Skeletal muscle satellite cell (primary cell): ENCODE results near the genes GPR171, GPR87 and P2RY13.

- CAGE, long polyA plus RNA, result no peak
These were observed 50.7 kb downstream of the TSC22D2 start for GRCh38 chr3:150458655-150459324.

DNA sequence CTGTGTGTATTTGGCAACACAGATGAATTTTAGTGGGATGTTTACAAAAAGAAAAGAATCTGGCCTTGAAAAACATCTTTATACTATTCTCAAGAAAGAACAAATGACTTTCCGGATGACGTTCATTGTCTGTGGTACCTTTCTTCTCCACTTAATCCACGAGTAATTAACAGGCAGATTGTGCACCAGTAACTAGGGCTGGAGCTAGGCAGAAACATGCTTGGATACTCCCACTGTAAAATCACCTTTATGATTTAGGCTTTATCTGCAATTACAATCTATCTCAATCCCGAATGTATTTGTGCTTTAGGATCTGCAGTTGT, 8.1 kb downstream of the SERP1 start:
- CAGE, long polyA plus RNA, result no peak

DNA sequence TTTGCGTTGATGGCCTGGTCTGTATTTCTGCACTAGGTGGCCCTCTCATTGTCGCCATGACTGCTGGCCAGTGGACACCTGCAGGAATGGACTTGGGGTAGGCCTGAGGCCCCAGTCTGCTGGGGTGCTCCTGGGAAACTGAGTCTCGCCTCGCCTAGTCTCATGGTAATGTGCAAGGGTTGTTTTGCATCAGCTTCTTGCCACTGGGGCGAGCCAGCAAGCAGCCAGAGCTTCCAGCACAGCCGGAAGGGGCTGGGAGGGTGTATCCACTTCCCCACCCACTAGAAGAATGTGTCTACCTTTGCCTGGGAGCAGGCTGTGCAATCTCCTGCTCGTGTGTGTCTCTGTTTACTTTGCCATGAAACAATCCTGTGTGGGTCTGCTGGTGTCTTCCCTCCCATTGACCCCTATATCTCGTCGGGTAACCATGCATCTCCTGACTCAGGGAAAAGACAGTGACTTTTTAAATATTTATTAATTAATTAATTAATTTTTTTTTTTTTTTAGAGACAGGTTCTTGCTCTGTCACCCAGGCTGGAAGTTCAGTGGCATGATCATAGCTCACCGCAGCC, 21.8 kb upstream of the ERICH6 start:
- CAGE, long polyA plus RNA, result no peak

DNA sequence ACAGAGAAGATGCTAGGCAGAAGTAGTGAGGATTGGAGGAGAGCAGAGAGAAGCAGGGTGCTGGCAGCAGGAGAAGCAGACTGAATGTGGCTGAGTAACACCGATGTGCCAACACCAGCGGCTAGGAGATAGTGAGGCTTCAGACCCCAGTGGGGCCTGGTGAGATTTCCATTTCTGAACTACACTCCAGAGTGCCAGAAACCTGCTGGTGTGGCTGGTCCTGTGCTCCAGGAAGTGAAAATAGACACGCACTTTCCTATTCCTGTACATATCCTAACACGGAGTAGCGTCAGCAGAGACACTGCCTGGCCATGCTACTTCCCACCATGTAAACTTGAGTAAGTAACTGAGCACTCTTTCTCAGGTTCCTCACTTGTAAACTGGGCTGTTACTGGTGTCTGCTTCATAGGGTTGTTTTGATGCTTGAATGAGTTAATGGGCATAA, 22.6 kb upstream of the ERICH6 start:
- CAGE, long polyA plus RNA, result no peak

DNA sequence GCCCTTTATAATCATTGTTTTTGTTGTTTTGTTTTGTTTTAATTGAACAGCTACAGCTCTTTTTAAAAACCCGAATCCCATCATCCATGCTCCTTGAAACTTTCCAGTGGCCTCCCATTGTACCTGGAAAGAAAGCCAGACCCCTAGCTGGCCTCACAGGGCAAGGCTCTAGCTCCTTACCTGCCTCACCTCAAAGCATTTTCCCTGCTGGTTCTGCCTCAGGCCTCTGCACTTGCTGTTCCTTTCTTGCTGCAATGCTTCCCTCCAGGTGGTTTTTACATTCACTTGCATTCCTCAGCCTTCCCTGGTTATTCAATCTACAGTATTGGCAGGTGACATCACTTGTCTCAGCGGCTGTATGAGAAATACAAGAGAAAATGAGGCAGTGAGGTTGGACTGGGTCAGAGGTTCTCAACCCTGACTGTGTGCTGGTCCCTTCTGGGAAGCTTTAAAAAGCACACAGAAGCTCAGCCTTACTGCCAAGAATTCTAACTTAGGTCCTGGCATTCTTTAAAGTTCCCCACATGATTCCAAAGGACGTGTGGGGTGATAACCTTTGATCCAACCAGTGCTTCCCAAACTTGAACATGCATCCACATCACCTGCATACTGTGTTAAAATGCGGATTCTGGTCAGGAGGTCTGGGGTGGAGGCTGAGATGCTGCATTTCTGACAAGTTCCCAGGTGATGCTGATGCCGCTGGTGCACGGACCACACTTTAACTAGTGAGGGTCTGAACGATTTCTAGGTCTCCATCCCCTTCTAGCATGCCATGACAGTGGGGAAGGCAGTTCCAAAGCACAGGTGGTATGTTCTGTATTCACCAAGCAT, 26.6 kb downstream of the SIAH2 start:
- CAGE, long polyA plus RNA, result no peak

DNA sequence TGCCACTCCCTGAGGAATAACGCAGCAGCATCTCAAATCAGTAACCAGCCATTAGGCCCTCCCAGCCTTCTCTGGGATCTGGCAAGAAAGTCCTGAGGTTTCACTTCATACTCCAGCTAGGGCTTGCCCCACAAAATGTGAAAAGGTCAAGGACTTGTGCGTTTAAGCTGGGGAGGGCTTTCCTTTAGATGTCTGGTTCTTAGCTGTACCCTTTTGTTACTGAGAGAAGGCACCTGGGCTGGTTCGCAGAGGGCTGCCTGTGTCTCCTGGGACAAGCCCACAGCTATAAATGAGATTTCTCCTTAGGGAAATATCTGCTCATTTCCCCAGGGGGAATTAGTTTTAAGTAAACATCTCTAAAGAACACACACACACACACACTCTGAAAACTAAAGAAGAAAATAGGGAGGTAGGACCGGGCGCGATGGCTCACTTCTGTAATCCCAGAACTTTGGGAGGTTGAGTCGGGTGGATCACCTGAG, 15.7 kb downstream of the SIAH2 start:
- CAGE, long polyA plus RNA, result no peak

DNA sequence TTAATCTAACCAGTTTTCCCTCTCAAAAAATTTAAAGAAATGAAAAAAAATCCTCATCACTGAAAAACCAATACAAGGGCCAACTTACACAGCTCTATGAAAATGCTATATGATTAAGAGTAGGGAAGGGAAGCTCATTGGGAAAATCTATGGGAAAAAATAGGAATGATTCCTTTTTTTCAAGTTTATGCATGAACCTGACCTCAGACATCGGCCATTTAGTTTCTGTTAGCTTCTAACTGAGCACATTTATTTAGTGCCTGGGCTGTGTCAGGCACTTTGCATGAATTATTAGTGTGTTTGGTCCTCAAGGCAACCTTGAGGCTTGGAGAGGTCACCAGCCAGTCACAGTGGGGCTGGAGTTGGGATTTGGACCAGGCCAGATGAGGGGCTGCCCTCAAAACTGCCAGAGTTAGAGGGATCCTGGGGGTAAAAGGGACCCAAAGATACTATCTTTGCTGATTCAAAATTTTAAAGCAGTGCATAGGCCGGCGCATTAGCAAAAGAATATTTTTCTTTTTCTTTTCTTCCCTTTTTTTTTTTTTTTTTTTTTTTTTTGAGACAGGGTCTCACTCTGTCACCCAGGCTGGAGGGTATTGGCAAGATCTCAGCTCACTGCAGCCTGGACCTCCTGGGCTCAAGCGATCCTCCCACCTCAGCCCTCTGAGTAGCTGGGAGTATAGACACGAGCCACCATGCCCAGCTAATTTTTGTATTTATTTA, 8.0 kb downstream of the SIAH2 start:
- CAGE, long polyA plus RNA, result no peak

GRCh38 chr3:151202656-151203048, 364 bp downstream of the GPR171 start:
- CAGE, long polyA plus RNA, result no peak

DNA sequence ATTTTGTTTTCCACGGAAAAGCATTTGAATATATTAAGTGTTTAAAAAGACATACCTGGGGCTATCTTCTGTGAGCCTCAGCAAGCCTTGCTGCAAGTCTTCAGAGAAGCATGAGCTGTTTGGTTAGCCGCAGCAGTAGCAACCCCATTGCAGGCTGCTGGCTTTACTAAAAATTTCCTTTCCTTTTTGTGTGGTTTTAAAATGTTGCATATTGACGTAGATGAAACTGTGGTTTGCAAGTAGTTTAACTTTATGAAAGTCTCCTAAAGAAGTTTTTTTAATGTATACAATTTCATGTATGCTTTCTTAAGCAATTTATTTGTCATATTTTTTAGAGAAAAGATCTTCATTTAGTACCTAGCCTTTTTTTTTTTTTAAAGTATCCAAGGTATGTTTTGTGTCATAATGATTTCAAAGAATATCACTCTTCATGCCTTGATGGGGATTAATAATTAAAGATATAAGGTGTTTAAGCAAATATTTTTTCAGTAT, at the start of gene GPR171:
GPR171 (minus strand) TSS at position 168 of the 492 bp plus-strand sequence.
- CAGE, long polyA plus RNA, result no peak

DNA sequence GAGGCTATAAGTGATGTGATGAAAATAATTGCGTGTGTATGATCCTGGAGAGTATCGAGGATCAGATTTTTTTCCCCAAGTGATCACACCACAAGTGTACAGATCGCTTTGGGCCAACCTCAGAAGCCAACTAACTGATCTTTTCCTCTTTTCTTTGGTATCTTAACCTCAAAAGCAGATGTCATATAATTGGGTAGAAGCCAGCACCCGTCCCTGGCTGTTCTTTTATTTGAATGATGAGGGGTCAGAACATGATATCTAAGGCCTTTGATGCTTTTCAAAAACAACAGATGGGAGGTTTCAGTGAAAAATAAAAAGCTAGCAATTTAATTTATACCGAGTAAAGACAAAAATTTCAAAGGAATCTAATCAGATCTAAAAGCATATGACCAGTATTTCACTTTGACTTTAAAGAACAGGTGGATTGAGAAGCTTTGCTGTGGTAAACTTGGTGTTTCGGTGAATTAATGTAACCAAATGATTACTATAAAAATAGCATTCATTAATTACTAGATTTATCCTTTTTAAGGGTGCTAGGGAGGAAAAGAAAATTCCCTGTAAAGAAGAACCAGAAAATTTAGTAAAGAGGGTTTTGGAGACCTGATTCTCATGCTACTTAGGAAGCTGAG, 3.1 kb downstream of the P2RY14 start:
- CAGE, long polyA plus RNA, result no peak

DNA sequence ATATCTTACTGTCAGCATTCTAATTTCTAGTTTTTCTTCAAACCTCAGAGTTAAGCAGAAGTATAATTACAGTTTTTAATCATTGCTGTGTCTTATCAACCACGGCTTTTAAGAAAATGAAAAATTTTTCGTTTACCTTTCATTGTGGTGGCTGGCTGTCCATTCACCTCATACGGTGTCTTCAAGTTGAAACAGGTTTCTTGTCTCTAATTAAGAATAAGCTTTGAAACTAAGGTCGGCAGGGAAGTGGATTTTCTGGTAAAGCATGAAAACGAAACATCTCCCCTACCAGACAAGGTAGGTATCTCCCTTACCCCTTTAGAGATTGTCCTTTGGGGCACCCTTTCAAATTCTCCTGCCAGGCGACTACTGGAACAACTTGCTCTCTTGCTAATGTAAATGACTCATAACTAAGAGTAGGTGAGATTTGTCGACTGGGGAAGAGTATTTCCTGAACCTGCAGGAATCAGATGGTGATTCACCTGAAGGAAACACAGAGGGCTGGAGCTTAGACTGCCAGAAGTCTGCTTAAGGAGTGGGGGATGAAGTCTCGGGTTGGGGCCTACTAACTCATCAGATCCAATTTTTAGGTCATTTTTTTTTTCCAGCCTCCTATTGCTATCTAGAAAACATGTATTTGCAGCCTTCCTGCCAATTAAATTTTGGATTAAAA, at the start of gene GPR87:
GPR87 (minus strand) TSS at position 371 of the 673 bp plus-strand sequence.
- CAGE, long polyA plus RNA, result no peak

GRCh38 chr3:151329300-151329636, at the start of gene P2RY13:
P2RY13 (minus strand) TSS chr3:151329549.
- CAGE, long polyA plus RNA, result no peak

- CAGE, long polyA plus RNA, result no peak
These were observed 2.2 kb downstream of the AADAC start for GRCh38 chr3:151815884-151816832.

DNA sequence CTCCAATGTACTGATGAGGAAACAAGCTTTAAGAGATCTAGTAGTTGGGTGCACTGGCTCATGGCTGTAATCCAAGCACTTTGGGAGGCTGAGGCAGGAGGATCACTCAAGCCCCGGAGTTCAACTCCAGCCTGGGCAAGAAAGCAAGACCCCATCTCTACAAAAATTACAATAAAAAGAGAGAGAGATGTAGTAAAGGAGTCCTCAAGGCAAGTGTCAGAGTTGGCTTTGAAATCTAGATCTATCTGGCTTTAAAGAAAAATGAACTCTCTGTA, 16.3 kb downstream of the SUCNR1 start:
- CAGE, long polyA plus RNA, result no peak

GRCh38 chr3:151926837-151927310, 53.4 kb downstream of the SUCNR1 start:
- CAGE, long polyA plus RNA, result no peak

DNA sequence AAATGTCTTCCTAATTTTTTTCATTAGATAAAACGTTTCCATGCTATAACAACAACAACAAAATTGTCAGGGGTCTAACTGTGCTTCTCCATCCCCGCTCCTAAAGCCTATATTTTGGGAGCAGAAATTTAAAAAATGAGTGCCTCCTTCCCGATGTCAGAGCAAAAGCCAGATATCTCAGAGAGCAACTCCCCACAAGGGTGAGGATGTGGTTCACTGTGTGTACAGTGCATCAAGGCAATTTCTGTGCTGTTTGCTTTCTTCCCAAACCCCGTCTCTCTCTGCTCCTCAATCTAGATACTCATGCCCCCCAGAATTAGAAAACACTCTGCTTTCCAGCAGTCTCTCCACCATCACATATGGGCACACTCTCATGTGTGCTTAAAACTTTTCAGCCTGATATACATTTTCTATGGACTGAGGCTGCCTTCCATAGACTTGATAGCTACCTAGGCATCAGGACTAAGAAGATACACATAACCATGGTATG, 76.7 kb upstream of the MBNL1 start:
- CAGE, long polyA plus RNA, result no peak

DNA sequence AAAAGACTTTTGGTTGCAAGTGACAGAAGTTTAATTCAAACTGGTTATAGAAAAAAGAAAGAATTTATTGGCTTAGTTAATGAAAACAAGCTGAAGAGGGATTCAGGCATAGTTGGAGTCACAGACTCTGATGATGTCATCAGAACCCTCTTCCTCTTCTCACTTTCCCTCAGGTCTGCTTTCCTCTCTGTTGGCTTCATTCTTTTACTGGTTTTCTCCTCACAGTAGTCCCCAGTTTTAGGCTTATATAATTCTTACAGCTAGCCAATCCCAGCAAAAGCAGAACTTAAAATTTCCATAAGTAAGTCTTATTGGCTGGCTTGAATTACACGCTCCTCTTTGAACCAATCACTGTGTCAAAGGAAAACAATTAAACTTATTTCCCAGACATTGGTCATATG, 31.9 kb upstream of the MBNL1 start:
- CAGE, long polyA plus RNA, result no peak

- CAGE, long polyA plus RNA, result no peak
These were observed 25.3 kb upstream of the MBNL1 start for GRCh38 chr3:152243249-152243924.

DNA sequence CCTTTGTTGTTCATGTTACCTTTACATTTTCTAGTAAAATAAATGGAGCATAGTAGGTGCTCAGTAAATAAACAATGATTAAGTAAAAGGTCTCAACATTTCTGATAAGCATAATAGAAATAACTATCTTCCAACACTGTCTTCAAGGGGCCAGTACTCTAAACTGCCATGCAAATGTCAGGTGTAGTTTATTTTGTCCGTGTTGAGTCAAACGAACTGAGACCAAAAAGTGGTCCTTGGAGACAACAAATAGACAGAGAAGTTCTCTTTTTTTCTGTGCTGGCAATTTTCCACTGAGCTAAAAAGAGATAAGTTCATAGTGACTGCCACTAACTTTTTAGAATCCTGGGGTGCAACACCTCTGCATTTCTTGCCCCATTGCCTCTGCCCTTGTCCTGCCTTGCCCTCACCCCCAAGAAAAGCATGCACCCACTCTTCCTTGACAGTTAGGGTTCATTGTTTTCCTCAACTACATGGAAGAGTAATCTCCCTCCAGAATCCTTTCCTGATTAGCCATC, 14.7 kb upstream of the MBNL1 start:
- CAGE, long polyA plus RNA, result no peak

DNA sequence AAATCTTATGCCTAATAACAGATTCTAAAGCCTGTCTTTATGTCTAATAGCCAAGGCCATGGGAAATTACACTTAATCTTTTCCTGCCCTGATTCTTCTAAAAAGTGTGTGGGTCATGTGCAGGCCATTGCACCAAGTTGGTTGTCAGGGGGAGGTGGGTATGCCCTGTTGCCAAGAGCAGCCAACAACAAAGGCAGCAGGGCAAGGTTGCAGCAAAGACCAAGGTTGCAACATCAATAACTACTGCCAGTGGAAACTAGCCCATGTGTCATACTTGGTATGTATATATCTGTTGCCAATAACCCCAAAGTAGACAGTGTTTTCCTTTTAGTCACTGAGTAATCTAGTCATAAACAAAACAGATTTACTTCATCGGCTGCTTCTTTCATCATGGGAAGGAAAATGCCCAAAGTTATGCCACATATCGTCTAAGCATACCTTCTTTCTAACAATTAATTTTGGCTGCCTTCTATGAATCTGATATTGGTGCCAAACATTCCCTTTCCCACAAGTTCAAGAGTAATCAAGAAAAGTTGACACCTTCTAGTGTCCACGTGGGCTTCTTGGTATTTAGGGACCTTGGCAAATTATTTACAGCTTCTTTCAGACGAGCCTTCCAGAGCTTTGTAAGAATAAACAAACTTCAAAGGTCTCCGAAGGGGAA, 10.2 kb upstream of the MBNL1 start:
- CAGE, long polyA plus RNA, result no peak